Tongue (tissue), 2 donors: ENCODE results near the genes LRRC30 and RAB12.

DNA sequence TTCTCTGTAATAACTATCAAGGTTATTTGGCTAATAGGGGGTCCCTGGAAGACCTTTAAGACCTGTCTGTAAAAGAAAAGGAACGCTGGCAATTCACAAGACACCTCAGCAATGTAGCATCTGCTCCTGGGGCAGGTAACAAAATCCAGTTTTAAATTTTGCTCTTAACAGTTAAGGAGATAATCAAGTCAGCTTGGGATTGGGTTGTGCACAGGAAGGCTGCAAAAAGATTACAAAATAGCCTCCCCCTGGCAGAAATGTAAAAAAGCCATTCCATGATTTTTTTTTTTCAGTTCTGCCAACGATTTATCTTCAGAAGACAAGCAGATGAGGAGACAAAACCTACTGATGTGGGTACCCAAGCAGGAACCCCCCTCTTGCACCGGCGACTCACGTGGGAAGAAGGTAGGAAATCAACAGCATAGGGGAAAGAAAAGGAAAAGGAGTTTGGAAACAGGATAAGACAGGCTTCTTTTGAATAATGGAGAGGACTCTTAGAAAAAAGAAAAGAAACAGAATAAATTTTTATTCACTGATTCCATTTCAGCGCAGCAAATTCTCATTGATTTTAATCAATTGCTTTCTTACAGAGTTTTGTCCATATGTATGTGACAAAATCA lies 462.2 kb downstream of the DLGAP1 start:
- RAMPAGE, long total RNA = no peak

GRCh38 chr18:4600227-4600600 lies 145.1 kb upstream of the DLGAP1 start:
- RAMPAGE, long total RNA = no peak

DNA sequence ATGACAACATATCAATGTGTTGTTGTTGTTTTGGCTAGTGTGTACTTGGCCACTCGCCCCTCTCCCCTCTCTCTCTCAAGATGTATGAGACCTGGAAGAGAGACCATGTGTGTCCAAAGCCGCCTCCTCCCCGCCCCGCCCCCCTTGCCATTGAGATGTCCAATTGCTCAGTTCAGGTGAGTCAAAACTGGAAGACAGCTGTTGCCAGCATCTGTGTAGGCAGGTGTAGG lies 1.2 kb downstream of the ZBTB14 start:
- RAMPAGE, long total RNA = no peak

DNA sequence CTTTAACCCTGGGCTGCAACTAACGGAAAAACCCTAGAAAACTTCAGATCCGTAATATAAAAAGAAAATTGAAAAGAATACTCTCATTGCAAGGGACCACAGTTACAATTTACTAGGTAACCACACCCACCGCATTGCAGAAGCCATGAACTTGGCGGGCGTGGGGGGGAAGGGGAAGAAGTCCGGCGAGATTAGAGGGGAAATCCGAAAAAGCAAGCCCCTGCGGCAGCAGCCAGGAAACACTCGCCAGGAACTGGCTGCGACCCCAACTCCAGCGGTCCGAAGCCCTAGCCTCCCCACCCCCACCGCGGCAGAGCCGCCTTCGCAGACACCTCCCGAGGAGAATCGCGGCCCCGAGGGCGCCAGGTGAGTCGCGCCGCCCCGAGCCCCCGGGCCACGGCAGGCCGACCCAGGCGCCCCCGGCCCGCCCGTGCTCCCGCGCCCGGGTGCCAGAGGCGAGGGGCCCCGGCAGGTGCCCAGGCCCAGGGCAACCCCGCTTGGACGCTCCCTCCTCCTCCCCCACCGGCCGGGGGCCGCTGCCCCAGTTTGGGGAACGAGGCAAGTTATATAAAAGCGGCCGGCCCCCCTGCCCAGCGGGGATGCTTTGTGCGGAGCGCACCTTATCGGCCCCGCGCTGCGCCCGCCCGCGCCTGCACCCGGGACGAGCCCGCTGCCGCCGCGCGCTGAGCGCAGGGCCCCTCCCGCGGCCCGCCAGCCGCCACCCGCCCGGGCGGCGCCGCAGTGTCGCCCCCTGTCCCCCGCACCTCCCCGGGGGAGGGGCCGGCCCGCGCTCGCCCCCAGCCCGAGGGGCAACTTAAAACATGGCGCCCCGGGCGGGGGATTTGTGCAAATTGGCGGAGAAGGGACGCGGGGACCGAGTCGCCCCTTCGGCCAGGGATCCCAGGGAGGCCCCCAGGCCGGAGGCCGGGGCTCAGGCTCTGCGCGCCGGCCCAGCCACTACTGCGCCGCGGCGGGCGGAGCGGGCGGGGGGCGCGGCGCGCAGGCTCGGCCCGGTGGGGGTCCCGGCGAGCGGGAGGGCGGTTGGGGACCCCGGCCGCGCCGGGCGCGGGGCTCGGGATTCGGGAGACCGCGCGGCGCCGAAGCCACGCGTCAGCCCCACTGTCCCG lies 740 bp downstream of the EPB41L3 start:
- RAMPAGE, long total RNA = no peak

DNA sequence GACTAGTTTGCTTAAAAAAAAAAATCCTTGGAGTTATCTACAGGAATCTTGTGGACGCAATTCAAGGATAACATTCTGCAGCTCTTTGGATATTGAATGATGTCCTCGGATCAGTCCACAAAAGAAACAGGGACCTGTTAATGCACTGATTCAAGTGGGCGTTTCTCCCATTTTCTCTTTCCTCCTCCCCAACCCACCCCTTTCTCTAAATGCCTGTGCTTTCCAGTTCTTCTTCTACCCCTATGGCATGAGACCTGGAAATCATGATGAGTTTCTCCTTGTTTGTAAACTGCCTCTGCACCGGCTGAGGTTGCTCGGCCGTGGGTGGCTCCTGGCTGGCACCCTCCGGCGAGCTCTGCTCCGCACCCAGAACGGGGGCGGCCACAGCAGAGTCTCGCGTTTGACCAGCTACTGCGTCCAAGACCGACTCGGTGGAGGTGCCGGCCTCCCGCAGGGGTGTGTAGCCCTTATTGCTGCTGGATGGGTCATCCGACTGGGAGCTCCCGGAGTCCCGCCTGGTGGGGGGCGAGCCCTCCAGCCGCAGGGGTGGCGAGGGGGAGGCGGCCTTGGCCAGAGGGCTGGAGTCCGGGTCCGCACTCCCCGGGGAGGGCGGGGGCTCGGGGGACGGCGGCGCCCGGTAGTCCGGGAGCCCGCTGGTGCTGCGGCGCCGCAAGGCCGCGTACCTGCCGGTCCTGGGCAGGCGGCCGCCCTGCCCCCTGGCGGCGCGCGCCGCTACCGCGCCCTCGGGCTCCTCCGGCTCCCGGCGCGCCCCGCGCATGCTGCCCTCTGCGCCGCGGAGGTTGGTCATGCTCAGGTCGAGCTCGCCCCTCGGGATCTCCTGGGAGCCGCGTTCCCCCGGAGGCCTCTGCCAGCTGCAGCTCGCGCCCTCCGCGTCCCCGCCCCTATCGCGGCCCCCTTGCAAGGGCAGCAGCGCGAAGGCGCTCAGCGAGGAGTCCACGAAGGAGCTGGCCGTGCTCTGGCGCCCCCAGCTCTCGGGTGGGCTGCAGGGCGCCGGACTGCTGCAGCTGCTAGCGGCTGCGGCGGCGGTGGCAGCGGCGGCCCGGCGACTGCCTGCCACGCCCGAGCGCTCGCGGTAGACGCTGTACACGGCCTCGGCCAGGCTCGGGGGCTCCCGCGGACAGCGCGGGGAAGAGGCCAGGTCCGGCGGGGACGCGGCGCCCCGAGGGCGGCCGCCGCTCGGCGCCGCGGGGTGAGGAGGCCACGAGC lies 4.9 kb downstream of the TMEM200C start:
- RAMPAGE, long total RNA = no peak

- RAMPAGE, long total RNA = no peak
Measured at GRCh38 chr18:5894350-5894955, 869 bp downstream of the TMEM200C start.

DNA sequence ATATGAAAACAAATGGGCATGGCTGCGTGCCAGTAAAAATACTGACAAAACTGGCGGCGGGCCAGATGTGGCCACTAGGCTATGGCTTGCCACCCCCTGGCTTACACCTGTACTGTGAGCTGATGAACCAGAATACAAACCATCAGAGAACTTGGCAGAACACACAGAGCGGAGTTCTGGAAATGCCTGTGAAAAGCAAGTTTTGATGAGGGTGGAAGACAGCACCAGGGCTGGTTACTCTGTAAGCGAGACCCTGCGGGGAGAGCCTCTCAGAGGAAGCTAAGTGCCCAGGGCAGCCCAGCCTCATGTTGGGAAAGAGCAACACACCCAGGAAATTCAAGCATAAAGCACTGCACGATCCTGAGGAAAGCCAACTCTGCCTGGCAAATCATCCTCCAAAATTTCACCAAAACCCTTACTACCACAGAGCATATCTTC lies 43.5 kb downstream of the L3MBTL4 start:
- RAMPAGE, long total RNA = no peak

- RAMPAGE, long total RNA = no peak
Measured at GRCh38 chr18:6624689-6624996, 104.9 kb upstream of the ARHGAP28 start.

- RAMPAGE, long total RNA = no peak
Measured at GRCh38 chr18:7037817-7038940, 79.4 kb downstream of the LAMA1 start.

- RAMPAGE, long total RNA = no peak
Measured at GRCh38 chr18:7230536-7231512, at the start of gene LRRC30. TSS of gene LRRC30 (plus strand) at chr18:7231089.

DNA sequence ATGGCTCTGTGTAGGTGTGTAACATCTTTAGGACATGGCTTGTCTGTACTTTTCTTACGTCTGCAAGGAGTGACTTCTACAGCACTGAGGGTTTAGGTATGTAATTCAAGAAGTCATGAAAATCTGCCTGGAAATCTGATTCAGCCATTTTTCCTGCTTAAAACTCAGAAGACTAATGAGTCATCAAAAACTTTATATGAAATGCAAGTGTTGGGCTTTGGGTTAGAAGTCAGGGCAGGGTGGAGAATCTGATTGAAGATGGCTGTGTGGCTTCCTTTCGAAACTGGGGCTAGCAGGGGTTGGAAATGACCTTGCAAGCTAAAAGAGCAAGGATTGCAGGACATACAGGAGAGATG lies 8.6 kb downstream of the PTPRM start:
- RAMPAGE, long total RNA = no peak

GRCh38 chr18:7607417-7607991 lies 40.4 kb downstream of the PTPRM start:
- RAMPAGE, long total RNA = no peak

DNA sequence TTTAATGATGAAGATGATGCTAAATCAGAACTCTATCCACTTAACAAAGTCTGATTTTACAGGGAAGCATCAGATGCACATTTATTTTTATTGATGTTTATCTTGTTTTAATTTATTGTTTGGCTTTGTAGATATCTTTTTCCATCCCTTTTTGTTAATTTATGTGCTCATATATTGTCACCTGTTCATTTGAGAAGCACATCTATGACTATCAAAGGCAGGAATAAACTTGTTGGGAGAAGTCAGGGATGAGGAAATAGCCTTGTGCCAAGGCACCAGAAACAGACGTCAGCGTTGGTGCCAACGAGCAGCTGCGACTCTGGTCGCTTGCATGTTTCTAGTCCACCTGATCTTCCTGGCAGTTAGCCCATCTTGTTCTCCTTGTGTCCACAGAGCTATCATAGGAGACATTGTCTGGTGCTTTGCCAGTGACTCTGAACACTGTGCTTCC lies 374.3 kb downstream of the PTPRM start:
- RAMPAGE, long total RNA = no peak

DNA sequence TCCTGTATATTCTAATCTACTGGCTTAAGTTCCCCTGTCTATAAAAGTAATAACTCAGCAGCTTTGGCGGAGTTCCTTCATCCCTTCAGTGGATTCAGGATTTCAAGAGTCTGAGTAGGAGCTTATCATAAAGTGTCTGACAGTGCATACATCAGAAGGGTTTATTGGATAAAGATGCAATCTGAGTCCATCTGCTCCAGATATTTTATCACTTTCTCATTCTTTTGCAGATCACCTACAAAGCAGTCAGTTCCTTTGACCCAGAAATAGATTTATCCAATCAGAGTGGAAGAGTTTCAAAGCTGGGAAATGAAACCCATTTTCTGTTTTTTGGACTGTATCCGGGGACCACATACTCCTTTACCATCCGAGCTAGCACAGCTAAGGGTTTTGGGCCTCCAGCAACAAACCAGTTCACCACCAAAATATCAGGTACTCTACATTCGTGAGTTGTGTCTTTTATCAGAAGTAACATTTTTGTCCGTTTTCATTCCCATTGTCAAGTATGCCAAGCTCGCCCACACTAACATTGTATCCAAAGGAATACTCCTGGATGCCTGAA lies 518.4 kb downstream of the PTPRM start:
- RAMPAGE, long total RNA = no peak

GRCh38 chr18:8608685-8609599 lies at the start of gene RAB12:
TSS of gene RAB12 (plus strand) at chr18:8609437.
- RAMPAGE, long total RNA = no peak

GRCh38 chr18:8625553-8626082 lies 16.4 kb downstream of the RAB12 start:
- RAMPAGE, long total RNA = no peak

DNA sequence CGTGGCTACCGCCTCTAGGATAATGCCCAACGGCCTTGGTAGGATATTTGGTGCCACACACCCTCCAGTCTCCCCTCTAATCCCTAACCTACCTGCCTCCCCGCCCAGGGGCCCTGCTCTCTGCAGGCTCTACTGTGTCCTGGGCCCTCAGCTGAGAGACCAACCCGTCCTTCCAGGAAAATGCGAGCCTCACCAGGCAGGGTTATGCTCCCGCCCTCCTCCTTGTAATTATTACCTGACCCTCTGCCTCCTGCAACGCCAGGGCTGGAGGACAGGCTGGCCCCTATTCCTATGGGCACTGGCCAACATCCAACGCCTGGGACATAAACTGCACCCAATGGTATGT lies 1.5 kb upstream of the MTCL1 start:
- RAMPAGE, long total RNA = no peak

DNA sequence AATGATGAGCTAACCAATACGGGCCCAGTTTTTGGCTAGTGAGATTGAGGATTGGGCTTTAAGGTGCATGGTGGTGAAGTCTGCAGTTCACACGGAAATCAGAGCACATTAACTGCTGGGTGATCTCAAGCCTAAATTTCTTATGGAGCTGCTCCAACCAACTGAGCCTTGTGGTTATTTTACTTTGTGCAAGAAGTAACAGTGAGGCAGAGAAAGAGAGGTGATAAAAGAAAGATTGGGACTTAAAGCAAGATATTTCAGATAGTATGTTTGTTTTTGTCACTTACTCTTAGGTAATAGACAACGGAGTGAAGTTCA lies 2.4 kb downstream of the MTCL1 start:
- RAMPAGE, long total RNA = no peak

- RAMPAGE, long total RNA = no peak
Measured at GRCh38 chr18:8766128-8766423, 60.7 kb downstream of the MTCL1 start.

DNA sequence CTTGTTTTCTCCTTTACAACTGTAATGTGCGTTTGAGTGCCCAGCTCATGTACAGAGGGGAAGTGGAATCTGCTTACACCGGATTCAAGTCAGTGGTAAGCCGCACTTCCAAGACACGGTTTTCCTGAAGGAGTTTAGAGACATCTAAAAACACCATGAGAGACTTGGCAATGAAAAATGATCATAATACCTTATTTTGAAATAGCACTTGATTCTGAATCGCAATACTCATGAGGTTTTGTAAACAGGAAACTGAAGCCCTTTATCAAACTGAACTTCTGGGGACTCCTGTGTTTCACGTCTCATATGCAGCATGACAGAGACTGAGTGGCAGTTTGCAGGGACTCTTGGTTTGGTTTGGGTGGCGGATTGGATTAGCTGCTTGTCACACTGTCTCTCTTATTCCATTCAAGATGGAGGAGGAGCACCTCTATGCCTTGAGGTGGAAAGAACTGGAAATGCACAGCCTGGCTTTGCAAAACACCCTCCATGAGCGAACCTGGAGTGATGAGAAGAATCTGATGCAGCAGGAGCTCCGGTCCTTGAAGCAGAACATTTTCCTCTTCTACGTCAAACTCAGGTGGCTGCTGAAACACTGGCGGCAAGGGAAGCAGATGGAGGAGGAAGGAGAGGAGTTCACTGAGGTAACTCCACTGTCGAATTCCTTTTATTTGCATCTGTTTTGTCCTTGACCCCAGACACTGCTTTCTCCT lies 90.6 kb downstream of the MTCL1 start:
- RAMPAGE, long total RNA = no peak